SEM (cell line): ENCODE data around the gene DBX1.

- PRO-cap = no peak
Measured at GRCh38 chr11:19733200-19733682, 20.6 kb downstream of the NAV2 start.

- PRO-cap = no peak
Measured at GRCh38 chr11:19753851-19754212, 41.2 kb downstream of the NAV2 start.

DNA sequence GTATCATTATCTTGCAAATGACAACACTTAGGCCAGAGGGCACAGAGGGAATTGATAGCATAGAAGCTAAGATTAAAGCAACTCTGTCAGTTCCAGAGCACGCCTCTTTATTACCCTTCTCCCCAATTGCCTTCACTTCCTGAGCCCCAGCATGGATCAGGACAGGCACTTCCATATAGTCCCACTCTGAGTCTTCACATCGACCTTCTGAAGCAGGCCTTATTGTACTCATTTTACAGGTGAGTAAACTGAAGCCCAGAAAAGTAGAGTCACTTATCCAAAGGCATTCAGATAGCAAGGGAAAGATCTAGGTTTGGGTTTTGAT is 116.9 kb downstream of the NAV2 start:
- PRO-cap = no peak

DNA sequence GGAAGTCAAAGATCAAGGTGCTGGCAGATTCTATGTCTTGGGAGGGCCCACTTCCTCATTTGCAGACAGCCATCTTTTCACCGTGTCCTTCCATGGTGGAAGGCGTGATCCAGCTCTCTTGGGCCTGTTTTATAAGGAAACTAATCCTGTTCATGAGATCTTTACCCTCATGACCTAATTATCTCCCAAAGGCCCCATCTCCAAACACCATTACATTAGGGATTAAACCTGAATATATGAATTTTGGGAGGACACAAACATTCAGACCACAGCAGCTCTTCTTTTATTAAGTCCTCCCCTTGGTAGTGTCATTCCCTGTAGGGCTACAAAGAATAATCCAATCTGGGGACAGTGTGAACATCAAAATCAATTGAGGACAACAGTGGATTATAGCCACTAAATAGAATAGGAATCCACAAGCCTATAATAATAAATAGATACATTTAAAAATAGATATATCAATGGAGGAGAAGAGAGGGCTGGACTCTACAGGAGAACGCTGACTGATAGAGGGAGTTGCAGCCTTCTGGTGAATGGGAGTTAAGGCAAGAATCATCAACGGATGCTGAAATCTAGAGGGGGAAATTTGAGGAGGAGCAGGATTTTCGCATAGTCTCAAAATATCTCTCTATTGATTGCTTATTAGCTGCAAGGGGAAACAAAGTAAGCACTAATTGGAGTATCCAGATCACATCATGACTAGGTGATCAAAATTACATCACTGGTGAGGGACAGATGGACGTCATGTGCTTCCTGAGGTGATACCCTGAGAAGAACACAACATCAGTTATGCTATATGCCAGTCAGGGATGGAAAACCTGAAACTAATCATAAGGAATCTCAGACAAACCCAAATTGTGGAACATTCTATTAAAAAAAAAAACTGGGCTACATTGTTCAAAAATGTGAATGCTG is 124.4 kb downstream of the NAV2 start:
- PRO-cap = no peak

DNA sequence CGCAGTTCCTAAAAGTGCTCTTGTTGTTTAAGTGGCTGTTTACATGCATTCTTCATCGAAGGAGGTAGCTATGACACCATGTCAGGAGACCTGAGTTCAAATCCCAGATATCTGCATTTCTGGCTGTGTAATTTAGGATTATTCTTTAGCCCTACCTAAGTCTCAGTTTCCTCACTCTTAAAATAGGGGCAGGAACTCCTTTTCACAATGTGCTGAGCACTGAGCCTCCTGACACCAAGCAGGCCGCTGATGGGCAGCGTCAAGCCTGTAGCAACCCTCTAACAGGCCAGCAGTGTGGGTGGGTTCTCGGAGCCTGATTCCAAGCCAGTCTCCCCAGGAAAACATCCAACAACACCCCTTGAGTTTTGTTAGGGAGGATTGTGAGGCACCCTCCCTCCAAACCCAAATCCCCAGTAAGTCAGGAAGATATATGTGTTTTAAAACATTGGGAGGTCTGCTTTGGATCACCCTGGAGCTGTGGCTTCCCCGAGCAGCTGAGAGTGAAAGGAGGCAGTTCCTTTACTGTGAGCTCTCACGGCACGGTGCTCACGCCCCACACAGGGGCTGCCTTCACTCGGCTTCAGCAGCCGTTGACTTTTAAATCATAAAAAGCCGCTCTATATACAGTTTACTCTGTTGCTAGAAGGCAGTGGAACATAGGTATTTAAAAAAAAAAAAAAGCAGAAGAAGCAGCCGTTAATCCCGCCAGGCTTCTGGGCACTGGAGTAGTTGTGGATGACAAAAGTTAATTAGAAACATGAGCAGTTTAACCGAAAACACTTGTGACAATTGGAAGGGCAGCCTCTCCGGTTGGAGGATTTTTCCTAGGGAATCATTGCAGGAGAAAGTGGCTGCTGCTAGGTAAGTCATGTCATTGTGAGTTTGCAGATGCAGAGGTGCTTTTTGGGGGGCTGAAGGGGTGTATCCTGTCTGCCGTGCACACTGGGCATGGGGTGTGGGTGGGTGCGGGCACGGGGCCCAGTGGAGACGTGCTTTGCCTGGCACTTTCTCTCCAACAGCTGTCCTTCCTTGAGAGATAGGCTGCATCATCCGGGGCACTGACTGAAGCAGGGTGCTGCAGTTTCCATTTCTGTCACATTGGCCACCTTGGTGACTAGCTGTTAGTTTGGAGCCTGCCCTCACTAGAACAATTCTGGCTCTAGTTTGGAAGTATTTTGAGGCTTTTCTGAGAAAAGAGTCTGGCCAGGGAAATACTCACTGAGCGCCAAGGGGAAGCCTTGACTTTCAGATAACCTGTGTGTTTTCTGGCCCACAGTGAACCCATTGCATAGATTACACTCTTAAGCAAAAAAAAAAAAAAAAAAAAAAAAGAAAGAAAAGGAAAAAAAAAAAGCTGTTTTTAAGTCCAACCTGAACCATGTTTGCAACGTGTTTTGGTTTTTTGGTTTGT is 218.8 kb downstream of the NAV2 start:
- PRO-cap = no peak

DNA sequence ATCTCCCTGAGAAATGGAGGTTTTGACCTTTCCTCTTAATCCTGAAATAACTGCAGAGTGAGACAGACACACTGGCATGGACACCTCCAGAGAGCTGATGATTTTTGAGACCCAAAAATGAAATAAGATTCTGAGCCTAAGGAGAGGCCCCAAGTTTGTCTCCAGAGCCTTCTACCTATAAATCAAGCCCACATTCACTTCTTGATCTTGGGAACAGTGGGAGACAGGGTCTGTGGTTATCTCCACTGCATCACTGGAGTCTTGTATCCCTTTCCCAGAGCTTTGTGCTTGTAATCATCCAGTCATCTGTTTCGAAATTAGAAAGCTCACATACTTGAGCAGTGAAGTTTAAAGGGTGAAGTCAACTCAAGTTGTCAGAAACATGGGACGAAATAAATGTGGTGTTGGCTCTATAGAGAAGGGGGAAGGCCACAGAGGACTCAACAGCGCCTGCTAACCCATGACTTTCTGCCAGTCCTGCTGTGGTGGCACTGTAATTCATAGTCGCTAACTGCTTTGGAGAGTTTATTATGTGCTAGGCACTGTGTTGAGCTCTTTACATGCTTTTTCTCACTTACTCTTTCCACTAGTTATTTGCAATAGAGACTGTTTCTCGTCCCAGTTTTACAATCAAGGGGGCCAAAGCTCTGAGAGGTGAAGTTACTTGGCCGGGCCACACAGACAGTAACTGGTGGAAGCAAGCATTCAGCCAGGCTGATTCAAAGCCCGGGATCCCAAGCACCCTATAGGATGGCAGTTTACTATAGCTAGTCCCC is 197.4 kb downstream of the DBX1 start:
- PRO-cap = no peak

DNA sequence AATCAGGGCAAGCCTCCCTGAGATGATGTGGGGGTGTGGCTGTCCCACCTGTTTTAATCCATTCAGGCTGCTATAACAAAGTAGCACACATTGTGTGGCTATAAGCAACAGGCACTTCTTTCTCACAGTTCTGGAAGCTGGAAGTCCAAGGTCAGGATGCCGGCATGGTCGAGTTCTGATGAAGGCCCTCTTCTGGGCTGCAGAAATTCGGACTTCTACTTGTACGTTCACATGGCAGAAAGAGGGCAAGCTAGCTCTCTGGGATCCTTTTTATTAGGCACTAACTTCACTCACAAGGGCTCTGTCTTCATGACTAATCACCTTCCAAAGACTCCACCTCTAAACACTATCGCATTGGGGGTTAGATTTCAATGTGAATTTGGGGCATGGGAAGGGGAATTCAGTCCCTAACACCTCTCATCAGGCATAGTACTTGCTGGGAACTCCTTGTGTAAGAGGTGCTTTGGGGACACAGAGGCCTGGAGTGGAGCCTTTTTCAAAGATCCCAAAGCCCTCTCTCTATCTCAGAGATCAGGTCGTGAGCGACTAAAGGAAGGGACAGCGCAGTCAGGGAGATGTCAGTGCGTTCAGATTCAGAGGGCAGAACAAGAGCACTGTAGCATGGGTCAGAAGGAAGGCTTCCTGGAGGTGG is 158.3 kb downstream of the DBX1 start:
- PRO-cap = no peak

- PRO-cap = no peak
Measured at GRCh38 chr11:20020204-20020564, 140.1 kb downstream of the DBX1 start.

- PRO-cap = no peak
Measured at GRCh38 chr11:20120875-20121643, 39.2 kb downstream of the DBX1 start.

DNA sequence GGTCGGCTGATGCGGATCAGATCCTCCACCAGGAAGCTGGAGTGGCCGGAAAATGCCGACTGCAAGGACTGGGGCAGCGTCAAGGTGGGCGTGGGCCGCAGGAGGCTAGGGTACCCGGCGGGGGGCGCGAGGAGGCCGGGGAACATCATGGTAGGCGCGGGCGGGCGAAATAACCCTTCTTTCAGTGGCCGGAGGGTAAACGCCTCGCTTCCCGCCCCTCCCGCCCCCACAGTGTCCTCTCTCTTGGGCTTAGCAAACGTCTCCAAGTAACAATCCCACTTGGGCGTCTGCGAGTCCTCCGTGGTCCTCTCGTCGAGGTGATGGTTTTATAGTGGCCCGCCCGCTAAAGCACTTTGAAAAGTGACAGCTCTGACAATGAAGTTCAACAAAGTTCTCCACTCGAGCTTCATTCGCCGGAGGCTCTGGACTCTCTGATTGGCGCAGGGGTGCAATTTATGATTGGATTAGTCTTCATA is at the start of gene DBX1:
Gene DBX1 (minus strand): TSS at position 300 of the 476 bp plus-strand sequence.
- PRO-cap = no peak

DNA sequence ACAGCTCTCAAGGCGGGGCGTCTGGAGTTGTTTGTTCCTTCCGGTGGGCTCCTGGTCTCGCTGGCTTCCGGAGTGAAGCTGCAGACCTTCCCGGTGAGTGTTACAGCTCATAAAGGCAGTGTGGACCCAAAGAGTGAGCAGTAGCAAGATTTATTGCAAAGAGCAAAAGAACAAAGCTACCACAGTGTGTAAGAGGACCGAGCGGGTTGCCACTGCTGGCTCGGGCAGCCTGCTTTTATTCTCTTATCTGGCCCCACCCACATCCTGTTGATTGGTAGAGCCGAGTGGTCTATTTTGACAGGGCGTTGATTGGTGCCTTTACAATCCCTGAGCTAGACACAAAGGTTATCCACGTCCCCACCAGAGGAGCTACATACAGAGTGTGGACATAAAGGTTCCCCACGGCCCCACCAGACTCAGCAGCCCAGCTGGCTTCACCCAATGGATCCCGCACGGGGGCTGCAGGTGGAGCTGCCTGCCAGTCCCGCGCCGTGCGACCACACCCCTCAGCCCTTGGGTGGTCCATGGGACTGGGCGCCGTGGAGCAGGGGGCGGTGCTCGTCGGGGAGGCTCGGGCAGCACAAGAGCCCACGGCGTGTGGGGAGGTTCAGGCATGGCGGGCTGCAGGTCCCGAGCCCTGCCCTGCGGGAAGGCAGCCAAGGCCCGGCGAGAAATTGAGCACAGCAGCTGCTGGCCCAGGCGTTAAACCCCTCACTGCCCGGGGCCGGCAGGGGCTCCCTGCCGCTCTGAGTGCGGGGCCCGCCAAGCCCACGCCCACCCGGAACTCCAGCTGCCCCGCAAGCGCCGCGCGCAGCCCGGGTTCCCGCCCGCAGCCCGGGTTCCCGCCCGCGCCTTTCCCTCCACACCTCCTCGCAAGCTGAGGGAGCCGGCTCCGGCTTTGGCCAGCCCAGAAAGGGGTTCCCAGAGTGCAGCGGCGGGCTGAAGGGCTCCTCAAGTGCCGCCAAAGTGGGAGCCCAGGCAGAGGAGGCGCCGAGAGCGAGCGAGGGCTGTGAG is 439.9 kb upstream of the ANO5 start:
- PRO-cap = no peak

DNA sequence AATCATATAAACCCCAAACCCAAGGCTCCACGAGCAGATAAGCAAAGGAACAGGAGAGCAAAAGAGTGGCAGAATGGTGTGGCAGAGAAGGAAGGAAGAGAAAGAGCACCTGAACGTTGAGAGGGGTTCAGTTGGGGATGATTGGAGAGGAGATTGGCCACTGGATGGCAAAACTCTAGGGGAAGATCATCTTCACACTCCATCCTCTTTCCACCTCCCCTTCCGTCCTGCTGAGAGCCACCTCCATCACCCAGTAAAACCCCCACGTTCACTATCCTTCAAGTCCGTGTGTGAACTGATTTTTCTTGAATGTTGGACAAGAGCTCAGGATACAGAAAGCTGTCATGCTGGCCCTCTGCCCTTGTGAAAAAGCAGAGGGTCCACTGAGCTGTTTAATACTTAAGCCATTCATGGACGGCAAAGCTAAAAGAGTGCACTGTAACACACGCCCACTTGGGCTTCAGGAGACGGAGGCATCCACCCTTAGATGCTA is 175.1 kb upstream of the CCDC179 start:
- PRO-cap = no peak

- PRO-cap = no peak
Measured at GRCh38 chr11:26848871-26849457, 127.1 kb upstream of the SLC5A12 start.

GRCh38 chr11:26950442-26950878 is 43.5 kb upstream of the FIBIN start:
- PRO-cap = no peak

- PRO-cap = no peak
Measured at GRCh38 chr11:27392067-27392534, 29.1 kb upstream of the CCDC34 start.

DNA sequence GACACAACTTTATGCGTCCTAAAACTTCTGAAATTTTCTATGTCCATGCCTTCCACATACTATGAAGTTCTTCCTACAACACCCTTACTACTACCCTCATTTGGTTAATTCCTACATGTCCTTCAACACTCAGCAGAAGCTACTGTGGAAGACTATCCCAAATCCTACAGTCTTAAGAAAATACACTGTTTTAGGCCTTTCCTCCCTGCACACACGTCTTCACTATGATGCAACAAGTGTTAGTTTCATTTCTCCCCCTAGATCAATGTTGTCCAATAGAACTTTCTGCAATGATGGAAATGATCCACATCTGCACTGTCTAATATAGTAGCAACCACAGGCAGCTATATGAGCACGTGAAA is 46.7 kb upstream of the CCDC34 start:
- PRO-cap = no peak

- PRO-cap = no peak
Measured at GRCh38 chr11:27474418-27474642, 1.7 kb upstream of the LGR4 start.

DNA sequence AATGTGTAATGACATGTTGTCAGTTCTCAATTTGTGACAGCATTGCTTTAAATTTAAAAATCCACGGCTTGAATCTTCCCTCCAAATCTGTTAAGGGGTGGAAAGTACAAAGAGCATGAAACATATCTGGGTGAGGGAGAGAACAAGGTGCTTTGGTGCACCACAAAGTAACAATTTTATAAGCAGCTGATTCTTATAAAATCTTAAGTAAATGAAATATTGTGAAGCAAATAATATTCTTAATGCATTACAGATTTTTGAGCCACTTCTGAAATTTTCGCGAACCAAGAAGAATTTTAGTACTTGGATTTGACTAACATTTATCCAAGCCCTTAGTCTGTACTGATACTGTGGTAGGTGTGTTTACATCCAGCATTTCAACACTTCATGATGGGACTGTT is 660 bp upstream of the LIN7C start:
- PRO-cap = no peak

DNA sequence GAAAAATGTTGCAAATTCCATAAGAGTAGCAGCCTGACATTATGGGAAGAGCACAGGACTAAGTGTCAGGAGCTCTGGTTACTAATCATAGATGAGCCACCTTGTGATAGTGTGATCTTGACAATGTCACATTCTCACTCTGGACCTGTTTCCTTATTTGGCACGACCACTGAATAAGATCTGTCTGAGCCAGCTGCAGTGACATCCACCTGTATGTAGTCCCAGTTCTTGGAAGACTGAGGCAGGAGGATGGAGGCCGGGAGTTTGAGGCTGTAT is 5.7 kb upstream of the LIN7C start:
- PRO-cap = no peak

GRCh38 chr11:27687972-27688600 is 12.2 kb downstream of the BDNF start:
- PRO-cap = no peak